NT2/D1 (cell line): ENCODE measurements around a stretch of chr4.

GRCh38 chr4:111049537-111049832 lies 426.6 kb upstream of the PITX2 start:
- RRBS, 2 experiments = no CpG with 5 or more reads among the region's 2 CpGs

DNA sequence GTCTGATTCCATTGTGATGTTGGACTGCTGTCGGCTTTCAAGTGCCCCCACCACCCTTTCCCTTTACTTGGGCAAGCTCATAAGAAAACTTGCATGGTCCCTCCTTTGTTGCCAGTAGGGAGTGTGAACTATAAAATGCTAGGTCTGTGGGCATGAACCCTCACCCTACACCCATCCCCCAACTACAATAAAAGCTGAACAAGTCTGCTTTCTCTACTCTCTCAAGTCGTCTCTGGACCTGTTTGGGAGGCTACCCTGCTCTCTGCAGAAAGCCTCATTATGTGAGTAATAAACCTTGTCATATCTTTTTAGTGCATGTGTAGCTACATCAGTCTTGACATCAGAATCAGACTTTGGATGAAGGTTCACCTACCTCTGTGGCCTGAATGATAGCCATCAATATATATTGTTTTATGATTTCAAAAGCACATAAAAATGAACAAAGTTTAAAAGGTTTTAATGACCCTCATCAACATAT lies 155.4 kb upstream of the FAM241A start:
- RRBS, 2 experiments = no CpG with 5 or more reads among the region's 2 CpGs

GRCh38 chr4:112522903-112523503 lies 7.0 kb upstream of the NEUROG2 start:
- RRBS, 2 experiments = 0 to 13% methylated on average over 1 of the region's 34 CpGs

- RRBS, 2 experiments = 2% methylated on average over 12 of the region's 73 CpGs
Measured at GRCh38 chr4:112705912-112707254, 69.4 kb downstream of the LARP7 start.

- RRBS, 2 experiments = no CpG with 5 or more reads among the region's 2 CpGs
Measured at GRCh38 chr4:112860918-112861258, 188.6 kb upstream of the ANK2 start.

GRCh38 chr4:112889585-112890186 lies 159.8 kb upstream of the ANK2 start:
- RRBS, 2 experiments = no CpG with 5 or more reads among the region's 4 CpGs

DNA sequence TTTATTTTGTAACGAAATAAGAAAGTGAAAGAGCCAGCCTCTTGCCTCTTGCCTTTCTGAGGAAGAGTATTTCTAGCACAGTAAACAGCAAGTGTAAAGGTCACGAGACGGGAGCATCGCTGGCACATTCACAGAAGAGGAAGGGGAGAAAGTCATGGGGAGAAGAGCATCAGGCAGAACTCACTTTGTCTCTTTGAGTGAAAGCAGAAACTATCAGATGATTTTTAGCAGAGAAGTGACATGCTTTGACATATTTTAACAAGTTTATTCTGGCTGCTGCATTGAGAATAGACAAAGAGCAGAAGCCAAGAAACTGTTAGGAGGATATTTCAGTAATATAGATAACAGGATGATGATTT lies 313.7 kb downstream of the CAMK2D start:
- RRBS, 2 experiments = no CpG with 5 or more reads among the region's 4 CpGs

DNA sequence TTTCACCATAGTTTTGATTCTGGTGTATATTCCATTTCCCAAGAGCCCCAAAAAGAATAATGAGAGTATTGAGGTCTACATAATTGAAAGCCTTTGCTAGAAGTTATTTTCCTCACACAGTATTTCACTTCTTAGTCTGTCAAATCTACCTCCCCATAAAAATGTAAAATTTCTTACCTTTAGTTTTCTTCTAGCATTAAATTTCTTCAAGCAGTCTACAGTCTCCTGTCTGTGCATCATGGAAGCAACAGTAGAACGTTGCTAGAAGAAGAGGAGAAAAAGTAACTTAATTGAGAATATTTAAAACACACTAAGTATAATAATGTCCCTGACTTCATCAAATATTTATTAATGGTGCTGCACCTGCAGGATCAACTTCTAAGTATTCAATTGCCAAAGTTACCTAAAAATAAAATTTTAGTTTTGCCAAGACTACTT lies 247.9 kb downstream of the CAMK2D start:
- RRBS, 2 experiments = no CpG with 5 or more reads among the region's 1 CpG

DNA sequence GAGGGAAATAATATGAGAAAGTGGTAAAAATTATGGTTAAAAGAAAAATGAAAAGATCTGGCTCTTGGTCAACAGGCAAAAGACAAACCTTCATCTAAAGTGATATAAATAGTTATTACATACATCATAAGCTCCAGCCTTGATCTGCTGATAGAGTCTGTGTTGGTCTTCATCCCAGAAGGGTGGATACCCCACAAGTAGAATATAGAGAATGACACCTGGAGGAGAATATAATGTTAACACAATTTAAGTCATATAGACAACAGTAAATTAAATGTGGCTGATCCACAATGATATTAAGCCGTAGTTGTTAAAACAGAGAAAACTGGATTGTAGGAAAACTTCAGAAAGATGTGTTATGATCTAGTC lies 244.1 kb downstream of the CAMK2D start:
- RRBS, 2 experiments = no CpG with 5 or more reads among the region's 1 CpG

DNA sequence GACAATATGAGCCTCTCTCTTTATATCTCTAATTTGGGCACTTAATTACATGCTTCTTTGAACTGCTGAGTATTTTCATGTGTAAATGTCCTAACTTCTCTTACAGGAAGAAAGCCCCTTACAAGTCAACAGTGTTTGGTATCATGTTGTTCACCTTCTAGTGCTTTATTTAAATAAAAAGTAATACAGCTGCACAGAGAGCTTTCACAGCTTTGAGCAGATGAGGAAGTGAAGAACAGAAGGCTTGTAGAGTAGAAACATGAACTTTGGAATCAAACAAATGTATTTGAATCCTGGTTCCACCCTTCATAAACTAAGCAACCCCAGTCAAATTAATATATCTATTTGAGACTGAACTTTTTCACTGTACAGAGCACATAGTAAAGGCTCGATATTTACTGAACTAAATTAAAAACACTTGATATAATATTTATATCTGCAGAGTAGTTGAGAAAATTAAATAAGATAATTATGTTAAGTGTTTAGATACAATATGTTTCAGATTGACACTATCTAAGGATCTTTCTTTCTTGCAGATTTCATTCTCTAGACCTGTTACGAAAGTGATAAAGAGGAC lies 120.5 kb downstream of the CAMK2D start:
- RRBS, 2 experiments = no CpG with 5 or more reads among the region's 2 CpGs

DNA sequence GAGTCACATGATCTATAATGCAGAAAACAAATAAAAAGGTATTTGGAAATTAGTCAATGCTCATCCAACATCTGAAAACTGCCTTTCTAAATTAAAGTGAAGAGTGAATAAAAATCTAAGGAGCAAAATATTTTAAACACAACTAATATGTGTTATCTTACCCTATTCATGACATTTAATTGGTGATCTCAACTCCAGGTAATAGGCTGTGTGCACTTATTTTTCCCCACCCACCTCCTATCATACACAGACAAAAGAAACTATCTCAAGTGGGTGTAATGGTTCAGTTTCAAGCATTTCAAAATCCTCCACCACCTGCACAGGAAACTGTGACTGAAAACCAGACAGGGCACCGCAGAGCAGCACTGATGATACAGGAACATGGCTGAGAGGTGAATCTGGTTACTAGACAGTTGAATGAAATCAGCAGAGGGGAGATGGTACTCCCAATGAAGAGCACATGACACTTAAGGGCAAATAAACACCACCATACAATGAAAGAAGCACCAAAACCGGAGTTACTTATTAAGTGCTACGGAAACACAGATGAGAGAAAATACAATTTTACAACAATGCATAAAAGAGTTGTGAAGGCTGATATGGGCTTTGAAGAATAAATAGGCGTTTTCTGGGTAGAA lies 78.4 kb downstream of the CAMK2D start:
- RRBS, 2 experiments = no CpG with 5 or more reads among the region's 4 CpGs

DNA sequence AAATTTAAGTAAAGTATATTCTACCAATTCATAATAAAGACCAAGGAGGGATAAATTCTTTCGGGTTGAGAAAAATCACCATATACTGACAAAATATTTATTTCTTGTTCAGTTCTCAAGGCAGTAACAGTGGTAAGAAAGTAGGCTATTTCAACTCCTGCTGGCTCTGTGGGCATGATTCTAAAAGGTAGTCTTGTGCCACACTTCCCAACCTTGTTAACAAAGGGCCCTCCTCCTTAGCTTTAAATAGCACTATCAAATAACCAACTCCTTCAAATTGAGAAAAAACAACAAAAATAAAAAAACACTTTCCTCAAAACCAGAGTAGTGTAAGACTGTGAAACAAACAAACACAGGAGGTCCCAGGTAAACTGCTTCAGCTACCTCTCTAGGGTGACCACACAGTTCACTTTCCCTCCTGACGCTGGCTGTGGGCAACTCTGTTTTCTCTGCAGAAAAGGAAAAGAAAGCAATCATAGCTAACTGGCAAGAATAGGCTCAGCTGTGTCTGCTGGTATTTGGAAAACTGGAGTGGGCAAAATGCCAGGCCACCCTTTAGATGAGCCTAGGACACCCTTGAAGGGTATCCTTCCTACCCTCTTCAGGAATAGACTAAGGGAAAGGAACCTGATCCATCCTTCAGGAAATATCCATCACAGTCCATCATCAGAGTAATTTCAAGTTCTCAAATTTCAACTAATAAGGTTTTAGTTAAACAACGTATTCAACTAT lies 61.1 kb downstream of the CAMK2D start:
- RRBS, 2 experiments = no CpG with 5 or more reads among the region's 3 CpGs

GRCh38 chr4:113745538-113746169 lies 15.9 kb downstream of the CAMK2D start:
- RRBS, 2 experiments = no CpG with 5 or more reads among the region's 5 CpGs

- RRBS, 2 experiments = no CpG with 5 or more reads among the region's 24 CpGs
Measured at GRCh38 chr4:113759888-113760814, 1.4 kb downstream of the CAMK2D start.

DNA sequence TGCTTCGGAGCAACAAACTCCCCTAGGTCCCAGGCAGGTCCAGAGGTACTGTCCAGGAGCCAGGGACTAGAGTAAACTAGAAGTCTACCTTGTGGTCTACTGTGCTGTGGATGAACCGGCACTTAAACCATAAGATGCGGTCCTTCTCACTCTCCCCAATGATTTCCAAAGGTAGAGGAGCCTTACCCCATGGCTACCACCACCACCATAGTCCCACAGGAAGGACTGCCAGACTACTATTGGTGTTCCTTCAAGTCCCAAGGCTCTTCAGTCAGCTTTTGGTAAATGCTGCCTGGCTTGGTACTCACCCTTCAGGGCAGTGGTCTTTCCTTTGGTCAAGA lies 220.8 kb upstream of the ARSJ start:
- RRBS, 2 experiments = no CpG with 5 or more reads among the region's 3 CpGs

- RRBS, 2 experiments = no CpG with 5 or more reads among the region's 2 CpGs
Measured at GRCh38 chr4:114494166-114494715, 104.4 kb upstream of the UGT8 start.

GRCh38 chr4:116615673-116616231 lies 469.6 kb downstream of the TRAM1L1 start:
- RRBS, 2 experiments = no CpG with 5 or more reads among the region's 12 CpGs

DNA sequence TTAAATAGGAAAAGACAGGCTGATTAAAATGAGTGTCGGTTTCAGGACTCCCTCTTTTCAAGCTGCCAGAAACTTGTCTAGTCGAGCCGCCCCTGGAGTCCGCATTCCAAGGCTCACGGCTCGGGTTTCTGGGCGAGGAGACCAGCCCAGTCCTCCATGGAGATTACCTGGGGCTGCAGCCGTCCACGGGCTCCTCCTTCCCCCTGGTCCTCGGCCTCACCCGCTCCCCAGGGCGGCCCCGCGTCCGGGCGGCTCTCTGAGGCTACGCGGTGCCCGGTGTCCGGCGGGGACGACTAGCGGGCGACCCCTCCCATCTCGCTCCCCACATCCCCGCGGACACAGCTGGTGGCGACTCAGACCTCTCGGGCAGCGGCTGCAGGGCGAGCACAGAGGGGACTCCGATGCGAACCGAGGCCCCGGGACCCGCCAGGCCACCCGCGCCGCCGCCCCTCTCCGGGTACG lies 159.5 kb downstream of the TRAM1L1 start:
- RRBS, 2 experiments = 2 to 11% methylated on average over 7 of the region's 42 CpGs

GRCh38 chr4:117325308-117325727 lies 239.9 kb upstream of the TRAM1L1 start:
- RRBS, 2 experiments = no CpG with 5 or more reads among the region's 2 CpGs